M059J (cell line): ENCODE measurements around a stretch of chr10.

DNA sequence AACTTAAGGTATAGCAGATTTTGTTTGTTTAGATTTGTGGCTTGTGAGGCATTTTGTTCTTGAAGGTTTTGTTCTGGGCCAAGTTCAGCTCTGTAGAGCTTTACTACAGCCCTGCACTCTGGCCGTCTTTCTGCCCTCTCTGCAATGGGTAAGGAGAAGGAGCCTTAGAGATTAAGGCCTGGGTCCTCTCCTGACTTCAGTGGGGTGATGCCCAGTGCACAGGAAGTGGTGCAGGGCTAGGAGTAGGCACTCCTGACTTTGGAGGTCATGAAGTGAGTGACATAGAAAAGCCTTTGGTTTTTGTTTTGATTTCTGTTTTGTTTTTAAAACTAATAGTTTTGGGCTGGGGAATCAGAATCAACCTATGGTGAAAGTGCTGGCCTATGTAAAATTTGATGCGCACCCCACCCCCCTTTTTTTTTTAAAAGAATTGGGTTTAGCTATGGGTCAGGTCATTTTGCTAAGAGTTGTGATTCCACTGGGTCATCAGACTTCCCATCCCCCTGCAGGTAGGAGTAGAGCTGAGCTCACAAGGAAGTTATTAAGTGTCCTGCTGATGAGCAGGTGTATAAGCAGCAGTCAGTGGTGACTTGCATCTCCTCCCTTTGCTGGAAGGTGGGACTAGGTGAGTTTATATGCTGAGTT lies 3.9 kb downstream of the PPP2R2D start:
- RAMPAGE, long total RNA: no peak

GRCh38 chr10:131910887-131911453 lies 10.2 kb downstream of the PPP2R2D start:
- RAMPAGE, long total RNA: no peak

GRCh38 chr10:131911454-131912391 lies 10.9 kb downstream of the PPP2R2D start:
- RAMPAGE, long total RNA: no peak

GRCh38 chr10:132048236-132048814 lies 17.4 kb upstream of the JAKMIP3 start:
- RAMPAGE, long total RNA: no peak

- RAMPAGE, long total RNA: no peak
Observed at GRCh38 chr10:132142832-132143110, 44.0 kb upstream of the DPYSL4 start.

- RAMPAGE, long total RNA: no peak
Observed at GRCh38 chr10:132329758-132330371, 2.1 kb upstream of the LRRC27 start.

GRCh38 chr10:132375023-132375979 lies 21.7 kb upstream of the PWWP2B start:
- RAMPAGE, long total RNA: no peak

DNA sequence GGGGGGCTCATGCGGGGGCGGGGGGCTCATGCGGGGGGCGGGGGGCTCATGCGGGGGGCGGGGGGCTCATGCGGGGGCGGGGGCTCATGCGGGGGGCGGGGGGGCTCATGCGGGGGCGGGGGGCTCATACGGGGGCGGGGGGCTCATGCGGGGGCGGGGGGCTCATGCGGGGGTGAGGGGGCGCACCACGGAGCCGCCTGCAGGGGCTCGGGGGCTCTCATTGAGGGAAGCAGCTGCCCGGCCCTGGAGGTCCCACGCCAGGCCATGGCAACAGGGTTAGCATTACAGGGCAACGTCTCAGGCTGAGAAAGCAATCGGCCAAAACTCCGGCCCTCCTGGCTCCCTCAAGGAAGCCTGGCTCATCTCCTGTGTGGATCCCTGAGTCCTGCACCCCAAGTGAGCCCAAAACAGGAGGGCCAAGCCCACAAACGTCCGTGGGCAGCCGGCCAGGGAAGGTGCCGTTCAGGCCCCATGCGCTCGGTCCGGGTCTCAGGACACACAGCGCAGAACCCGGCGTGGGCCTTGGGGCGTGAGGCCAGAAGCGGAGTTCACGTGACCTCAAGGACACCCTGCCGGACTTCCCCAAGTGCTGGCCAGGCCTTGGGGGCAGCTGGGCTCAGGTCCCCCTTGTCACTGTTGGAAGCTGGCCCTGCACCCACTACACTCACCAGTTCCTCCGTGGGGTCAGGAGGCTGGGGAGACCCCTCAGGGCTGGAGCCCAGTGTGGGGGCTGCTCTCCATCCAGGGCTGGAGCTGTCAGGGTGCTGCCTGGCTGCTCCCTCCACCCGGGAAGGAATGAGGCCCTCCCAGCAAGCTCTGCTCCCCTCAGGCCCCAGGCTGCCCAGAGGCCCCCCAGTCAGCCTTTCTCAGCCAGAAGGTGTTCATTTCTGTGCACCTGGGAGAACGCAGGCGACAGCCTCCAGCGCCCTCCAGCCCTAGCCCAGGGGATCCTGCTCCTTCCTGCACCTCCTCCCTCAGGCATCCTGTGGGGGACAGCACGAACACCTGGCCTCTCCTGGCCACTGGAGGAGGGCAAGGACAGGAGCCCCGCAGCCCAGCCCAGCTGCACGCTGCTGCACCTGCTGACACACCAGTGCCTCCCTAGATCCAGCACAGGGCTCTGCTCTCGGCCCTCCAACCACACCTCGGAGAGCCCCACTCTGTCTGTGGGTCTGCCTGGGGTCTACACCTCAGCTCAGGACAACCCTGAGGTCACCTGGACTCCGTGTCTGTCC lies 7.9 kb upstream of the PWWP2B start:
- RAMPAGE, long total RNA: no peak

DNA sequence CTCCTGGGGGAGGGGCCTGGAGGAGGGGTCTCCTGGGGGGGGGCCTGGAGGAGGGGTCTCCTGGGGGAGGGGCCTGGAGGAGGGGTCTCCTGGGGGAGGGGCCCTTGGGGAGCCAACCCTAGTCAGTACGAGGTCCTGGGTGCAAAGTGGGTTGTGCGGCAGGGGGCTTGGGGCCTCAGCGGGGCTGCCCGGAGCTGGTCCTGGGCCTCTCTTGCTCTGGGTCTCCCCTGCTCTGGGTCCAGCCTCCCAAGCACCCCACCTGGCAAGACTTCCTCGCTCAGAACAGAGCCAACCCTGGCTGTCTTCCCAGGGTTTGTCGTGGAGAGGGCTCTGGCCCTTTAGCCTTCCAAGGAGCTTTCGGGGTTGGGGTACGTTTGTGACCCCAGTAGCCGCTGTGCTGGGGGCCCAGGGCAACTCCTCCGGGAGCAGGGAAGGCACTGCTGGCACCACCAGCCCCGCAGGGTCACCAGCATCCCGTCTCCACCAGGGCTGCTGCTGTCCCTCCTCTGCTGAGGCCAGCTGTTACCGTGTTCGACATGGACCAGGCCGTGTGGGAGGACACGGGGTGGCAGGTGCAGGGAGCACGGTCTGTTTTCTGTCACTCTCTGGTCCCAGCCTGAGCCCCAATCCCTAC lies 22.7 kb downstream of the PWWP2B start:
- RAMPAGE, long total RNA: no peak

- RAMPAGE, long total RNA: no peak
Observed at GRCh38 chr10:132467637-132468507, 69.7 kb upstream of the INPP5A start.

DNA sequence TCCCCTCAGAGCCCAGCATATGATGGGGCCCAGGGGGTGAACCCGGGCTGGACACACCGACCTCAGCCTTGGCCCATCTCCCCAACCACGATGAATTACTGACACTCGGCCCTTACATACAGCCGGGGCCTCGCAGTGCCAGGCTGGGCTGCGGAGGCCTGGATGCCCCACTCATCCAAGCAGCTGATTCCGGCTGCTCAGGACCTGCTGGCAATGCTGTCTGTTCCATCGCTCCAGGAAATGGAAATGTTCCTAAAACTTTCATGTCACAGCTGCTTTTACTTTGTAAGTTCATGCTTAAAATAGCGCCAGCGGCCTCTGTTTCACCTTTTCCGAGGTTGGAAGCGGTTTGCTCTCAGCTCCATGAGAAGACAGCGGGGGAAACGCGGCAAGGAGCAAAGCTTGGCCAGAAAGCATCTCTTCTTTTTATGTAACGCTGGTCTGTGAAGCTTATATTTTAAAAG lies 17.2 kb upstream of the INPP5A start:
- RAMPAGE, long total RNA: no peak

DNA sequence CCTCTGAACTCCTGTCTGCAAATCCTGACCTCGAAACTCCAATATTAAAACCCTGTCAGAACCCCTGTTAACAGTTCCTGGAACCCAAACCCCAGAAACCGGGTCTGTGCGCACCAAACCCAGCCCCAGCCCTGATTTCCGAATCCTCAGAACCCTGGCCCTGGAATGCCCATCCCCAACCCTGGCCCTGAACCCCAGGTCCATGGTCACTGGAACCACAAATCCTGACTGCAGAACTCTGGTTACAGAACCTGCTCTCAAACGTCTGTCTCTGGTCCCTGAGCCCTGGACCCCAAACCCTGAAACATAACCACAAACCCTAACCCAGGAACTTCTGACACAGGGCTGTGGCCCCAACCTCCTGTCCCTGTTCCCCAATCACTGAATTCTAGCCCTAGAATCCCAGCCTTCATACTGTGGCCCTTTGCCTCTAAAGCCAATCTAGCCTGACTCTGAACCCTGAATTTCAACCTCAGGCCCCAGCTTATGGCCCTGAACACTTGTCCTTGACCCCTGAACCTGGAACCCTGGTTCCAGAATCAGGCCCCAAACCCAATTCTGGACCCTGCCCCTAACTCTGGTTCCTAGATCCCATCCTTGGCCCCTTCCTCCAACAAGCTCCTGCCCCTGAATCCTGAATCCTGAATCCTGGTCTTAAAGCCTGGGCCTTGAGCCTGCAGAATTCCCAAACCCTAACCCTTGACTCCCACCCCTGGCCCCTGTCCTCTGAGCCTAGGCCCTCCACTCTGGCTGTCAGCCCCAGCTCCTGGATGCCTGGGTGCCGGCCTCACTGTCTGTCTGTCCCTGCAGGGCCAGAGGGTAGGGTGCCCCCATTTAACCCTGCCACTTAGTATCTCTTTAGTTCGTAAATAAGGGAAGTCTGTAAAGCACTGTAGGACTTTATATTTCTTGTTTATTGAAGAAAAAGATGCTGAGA lies 1.1 kb downstream of the INPP5A start:
- RAMPAGE, long total RNA: no peak

- RAMPAGE, long total RNA: no peak
Observed at GRCh38 chr10:132542120-132542561, 4.6 kb downstream of the INPP5A start.

- RAMPAGE, long total RNA: no peak
Observed at GRCh38 chr10:132571555-132572333, 34.2 kb downstream of the INPP5A start.

DNA sequence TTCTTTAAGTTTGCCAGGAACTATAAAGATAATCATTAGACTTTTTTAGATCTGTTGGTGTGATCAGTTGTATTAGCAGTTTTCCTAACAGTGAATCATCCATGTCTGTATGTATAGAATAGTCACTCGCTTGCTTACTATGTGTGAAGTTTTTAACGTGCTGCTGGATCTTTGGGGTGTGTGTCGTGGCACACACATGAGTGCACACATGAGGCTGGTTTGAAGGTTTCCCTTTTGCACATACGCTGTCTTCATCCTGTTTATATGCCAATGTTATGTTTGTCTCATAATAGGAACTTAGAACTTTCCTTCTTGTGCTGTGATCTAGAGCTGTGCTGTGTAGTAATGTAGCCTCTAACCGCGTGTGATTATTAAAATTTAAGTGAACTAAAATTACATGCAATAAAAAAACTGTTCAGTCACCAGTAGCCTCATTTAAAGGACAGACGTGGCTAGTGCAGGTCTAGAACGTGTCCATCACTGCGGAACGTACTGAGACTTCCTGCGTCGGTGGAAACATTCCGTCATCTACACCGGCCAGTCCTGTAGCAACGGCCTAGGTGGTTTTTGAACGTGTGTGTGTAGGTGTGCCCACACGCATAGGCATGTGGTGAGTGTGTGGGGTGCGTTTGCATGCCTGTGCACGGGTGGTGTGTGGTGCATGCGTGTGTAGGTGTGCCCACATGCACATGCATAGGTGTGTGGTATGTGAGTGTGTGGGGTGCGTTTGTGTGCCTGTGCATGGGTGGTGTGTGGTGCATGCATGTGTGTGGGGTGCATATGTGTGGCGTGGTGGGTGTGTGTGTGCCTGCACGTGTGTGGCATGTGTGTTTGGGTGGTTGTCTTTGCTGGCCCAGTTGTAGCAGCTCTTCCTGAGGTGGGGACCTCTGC lies 56.5 kb downstream of the INPP5A start:
- RAMPAGE, long total RNA: no peak

DNA sequence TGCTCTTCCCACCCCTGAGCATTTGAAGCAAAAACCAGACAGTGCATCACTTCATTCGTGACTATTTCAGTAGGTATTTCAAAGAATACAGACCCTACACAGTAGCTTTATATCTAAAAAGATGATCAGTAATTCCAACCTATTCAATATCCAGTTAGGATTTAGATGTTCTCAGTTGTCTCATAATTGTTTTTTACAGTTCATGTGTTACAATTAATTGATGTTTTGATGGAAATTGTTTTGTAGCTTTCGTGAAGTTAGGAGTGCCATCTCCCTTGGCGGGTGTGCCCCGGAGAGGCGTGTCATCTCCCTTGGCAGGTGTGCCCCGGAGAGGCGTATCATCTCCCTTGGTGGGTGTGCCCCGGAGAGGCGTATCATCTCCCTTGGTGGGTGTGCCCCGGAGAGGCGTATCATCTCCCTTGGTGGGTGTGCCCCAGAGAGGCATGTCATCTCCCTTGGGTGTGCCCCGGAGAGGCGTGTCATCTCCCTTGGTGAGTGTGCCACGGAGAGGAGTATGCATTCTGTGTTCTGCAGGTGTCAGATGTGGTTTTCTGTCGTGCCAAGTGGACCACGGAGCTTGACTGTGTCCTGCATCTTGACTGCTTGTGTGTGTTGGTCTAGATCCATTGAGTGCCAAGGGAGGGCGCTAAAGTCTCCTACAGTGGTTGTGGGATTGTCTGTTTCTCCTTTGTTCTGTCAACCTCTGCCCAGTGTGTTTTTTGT lies 96.5 kb downstream of the INPP5A start:
- RAMPAGE, long total RNA: no peak

DNA sequence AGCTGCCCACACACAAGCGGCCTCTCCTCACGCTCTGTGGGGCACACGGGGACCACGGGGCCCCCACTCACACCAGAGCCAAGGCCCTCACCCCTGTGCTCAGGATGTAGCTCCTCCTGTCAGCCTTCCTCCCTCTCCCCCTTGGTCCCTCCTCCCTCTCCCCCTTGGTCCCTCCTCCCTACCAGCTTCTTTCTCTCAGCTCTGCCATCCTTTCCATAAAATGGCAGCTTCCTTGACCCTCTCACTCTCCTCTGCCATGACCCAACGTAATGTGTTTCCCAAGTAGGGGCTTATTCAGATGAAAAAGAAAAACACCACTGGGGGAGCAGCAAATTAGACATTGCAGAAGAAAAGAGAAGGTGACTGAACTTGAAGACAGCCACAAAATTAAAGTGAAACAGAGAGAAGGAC lies 114.3 kb downstream of the INPP5A start:
- RAMPAGE, long total RNA: no peak

- RAMPAGE, long total RNA: no peak
Observed at GRCh38 chr10:132667612-132668679, 118.0 kb downstream of the NKX6-2 start.

DNA sequence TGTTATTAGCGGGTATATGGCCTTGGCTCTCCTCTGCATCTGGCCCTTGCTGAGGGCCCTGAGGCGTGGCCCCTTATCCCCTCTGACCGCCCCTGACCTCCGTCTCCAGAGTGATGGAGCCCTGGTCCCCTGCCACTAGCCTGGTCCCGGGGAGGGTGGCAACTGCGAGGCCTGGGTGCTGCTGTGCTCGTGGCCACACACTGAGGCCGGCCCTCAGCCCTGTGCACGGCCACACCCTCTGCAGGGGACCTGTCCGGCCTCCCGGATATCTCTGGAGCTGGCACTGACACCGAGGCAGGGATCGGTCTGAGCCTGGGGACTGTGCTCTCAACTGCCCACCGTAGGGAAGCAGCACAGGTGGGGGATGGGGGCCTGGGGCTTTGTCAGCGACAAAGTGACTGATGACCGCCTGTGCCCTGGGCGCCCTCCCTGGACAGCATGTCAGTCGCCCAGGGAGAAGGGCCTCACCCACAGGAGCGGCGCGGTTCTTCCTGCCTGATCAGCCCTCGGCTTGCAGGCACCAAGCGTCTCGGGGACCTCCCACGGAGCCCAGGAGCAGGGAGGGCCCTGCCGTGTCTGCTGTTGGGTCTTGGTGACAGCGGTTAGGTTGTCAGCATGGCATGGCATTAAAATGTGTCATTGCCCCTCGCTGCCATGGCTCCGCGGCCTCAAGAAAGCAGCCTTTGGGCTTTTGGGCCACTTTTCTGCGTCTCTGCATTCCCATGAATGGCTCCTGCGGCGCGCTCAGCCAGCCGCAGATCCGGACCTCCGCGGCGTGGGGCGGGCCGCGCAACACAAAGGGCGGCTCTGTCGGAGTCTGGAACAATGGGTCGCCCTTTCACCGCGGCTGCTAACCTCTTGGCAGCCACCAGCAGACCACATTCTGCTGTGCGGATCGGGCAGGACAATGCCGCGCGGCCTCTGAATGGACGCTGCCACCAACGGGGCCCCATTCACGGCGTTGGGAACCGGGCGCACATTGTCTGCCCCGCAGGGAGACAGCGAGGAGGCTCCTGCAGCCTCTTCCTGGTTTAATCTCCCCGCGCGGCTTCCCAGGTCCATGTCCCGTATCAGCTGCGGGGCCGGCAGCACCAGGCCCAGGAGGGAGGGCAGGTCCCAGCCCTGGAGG lies 72.1 kb downstream of the NKX6-2 start:
- RAMPAGE, long total RNA: no peak

DNA sequence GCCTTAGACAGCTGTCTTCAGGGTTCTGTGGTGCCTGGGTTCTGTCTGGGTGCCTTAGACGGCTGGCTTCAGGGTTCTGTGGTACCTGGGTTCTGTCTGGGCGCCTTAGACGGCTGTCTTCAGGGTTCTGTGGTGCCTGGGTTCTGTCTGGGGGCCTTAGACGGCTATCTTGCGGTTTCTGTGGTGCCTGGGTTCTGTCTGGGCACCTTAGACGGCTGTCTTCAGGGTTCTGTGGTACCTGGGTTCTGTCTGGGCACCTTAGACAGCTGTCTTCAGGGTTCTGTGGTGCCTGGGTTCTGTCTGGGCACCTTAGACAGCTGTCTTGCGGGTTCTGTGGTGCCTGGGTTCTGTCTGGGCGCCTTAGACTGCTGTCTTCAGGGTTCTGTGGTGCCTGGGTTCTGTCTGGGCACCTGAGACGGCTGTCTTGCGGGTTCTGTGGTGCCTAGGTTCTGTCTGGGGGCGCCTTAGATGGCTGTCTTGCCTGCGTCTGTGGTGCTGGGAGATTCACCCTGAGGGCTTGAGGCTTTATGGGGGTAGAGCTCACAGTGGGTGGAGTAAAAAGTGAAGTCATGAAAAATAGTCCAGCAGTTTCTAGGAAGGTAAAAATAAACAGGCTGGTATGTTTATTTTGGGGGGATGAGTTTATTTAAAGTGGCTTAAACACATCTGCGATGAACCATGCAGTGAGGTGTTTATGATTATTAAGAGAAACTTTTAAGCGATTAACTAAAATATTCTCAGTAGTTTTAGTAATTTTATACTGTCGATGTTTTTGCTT lies 64.4 kb downstream of the NKX6-2 start:
- RAMPAGE, long total RNA: no peak